Measurements from ENCODE around the gene OXER1.

GRCh38 chr2:39944314-39944710 is 165.3 kb upstream of the THUMPD2 start:
- PRO-cap, result no peak

- PRO-cap, result no peak
Observed at GRCh38 chr2:40100950-40101600, 322.0 kb upstream of the THUMPD2 start.

DNA sequence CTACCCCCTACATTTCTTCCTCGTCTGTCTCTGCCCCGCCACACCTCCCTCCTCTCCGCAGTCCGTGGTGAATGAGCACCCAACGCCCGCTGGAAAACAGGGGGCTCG is 719 bp downstream of the SLC8A1 start:
- PRO-cap, result no peak

DNA sequence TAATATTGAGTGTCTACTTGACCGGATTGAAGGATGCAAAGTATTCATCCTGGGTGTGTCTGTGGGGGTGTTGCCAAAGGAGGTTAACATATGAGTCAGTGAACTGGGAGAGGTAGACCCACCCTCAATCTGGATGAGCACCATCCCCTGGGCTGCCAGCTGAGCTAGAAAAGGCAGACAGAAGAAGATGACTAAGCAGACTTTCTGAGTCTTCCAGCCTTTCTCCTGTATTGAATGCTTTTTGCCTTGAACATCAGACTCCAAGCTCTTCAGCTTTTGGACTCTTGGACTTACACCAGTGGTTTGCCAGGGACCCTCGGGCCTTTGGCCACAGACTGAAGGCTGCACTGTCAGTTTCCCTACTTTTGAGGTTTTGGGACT is 265.1 kb upstream of the SLC8A1 start:
- PRO-cap, result no peak

DNA sequence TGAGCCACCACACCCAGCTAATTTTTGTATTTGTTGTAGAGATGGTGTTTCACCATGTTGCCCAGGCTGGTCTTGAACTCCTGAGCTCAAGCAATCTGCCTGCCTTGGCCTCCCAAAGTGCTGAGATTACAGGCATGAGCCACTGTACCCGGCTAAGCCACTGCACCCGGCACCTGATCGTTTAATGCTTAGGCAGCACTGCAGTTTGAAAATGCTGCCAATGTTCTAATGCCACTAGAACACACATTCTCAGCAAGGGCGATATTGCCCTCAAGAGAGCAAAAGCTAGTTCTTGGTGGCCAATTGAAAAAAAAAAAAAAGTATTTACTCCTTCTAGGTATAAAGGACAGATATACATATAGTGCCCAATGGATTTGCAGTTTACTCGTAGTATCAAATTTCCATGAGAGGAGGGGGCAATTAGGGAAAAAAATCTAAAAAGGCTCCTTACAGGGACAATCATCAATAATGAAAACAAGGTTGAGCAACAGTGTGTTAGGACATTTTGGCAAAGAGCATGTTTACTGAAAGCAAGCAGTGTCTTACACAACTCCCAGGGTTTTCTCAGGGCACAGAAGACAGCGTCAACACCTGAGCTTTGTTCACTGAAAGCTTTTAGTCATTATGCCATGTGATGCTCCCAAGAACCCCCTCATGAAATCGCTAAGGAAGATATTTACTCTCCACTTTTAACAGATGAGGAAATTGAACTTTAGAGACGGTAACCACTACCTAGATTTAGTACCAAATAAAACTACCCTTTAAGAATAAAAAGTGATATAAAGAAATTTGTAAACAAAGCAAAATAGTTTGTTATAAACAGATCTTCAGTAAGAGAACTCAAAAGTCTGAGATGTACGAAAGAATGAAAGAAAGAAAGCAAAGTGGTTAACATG is 199.8 kb upstream of the PKDCC start:
- PRO-cap, result no peak

DNA sequence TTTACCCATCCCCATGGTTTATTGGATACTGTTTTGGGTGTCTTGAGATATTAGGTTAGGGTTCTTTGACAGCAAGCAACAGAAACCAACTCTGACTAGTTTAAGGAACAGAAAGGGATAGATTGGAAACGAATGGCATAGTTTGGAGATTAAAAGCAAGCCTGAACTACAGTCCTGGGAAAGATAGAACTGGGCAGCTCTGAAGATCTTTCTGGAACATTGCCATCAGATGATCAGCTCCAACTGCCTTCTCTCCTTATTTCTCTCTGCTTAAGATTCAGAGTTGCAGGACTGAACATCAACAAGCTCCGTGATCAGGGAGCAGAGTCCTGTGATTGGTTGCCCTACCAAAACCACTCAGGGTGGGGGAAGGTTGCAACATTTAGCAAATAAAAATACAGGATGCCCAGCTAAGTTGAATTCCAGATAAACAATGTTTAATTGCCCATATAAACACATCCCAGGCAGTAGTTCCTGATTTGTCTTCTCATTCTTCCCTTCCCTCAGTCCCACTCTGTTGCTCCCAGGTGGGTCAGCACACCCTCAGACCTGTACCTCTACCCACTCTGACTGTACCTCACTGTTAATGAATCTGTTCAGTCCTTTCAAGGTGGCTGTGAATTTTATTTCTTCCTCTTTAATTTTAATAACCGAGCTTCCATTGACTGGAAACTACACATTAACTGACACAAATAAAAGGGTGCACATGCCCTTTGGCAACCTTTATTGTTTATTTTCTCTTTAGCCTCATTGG is 167.3 kb upstream of the PKDCC start:
- PRO-cap, result no peak

DNA sequence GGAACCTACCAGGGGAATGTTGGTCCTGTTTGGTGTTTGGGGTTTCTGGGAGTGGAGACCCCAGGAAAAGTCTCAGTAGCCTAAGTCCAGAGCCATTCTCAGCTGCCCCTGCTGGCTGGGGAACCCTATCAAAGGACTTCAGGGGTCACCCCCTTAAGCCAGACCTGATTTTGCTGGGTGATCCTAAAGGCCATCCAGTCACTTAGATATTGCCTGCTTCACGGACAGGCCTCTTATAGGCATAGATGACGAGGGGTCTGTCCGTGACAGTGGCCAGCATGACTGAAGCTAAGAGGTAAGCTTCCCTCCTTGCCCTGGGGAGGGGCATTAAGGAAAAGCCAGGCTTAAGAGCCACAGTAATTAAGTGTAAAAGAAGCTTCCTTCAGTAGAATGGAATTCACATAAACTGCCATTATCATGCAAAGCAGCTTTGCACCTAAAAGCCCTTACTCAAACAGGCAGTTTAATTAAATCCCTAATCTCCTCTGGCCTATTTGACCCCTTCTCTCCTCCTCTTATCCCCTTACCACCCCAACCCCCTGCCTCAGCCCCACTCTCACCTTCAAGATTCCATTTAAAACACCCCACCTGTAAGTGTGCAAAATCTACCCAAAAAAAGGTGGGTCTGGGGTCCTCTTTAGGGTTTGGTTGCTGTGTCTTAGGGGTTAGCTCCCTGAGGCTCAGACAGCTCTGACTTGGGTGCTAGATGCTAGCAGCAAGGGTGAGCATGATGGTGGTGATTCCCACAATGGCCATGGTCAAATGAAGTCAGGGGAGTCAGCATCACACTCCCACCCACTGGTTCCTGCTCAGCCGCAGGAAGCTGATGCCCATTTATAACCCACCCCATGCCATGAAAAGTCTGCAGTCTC is 99.3 kb upstream of the PKDCC start:
- PRO-cap, result no peak

- PRO-cap, result no peak
Observed at GRCh38 chr2:41989755-41990258, 58.0 kb upstream of the PKDCC start.

- PRO-cap, result no peak
Observed at GRCh38 chr2:42021467-42021809, 26.4 kb upstream of the PKDCC start.

DNA sequence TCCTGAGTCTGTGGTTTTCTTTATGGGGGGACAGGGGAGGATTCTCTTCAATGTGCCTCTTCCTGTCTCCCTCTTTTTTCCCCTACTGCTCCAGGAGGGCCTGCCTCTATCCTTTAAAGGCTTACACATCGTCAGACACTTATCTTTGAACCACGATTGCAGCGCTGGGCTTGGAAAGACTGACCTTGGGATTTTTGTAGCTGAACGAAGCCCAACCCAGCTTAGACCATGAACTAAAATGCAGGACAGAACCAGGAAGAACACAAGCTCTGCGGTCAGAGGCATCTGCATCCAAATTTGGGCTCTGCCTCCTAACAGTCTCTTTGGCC is 7.0 kb upstream of the PKDCC start:
- PRO-cap, result no peak

- PRO-cap, result no peak
Observed at GRCh38 chr2:42055558-42056391, 8.0 kb downstream of the PKDCC start.

- PRO-cap, result no peak
Observed at GRCh38 chr2:42068723-42069103, 20.9 kb downstream of the PKDCC start.

DNA sequence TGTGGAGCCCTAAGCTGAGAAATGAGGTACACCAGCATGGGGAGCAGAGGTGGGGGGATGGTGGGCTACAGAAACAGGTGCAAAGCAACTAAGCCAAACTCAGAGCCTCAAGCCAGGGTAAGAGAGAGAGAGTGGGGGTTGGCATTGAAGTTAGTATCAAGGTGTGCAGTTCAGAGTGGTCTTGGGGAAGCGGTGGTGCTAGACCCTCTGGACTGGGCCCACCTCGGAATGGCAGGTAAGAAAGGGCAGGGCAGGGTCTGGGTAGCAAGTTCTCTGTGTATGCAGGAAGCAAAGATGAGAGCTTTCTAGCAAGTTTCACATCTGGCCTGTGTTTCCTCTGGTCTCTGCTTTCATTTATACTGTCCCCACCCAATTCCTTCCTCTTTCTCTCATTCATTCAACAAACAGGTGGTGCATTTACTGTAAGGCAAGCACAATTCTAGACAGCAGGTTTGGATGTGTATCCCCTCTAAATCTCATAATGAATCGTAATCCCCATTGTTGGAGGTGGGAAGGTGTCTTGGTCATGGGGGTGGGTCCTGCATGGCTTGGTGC is 51.6 kb downstream of the PKDCC start:
- PRO-cap, result no peak

DNA sequence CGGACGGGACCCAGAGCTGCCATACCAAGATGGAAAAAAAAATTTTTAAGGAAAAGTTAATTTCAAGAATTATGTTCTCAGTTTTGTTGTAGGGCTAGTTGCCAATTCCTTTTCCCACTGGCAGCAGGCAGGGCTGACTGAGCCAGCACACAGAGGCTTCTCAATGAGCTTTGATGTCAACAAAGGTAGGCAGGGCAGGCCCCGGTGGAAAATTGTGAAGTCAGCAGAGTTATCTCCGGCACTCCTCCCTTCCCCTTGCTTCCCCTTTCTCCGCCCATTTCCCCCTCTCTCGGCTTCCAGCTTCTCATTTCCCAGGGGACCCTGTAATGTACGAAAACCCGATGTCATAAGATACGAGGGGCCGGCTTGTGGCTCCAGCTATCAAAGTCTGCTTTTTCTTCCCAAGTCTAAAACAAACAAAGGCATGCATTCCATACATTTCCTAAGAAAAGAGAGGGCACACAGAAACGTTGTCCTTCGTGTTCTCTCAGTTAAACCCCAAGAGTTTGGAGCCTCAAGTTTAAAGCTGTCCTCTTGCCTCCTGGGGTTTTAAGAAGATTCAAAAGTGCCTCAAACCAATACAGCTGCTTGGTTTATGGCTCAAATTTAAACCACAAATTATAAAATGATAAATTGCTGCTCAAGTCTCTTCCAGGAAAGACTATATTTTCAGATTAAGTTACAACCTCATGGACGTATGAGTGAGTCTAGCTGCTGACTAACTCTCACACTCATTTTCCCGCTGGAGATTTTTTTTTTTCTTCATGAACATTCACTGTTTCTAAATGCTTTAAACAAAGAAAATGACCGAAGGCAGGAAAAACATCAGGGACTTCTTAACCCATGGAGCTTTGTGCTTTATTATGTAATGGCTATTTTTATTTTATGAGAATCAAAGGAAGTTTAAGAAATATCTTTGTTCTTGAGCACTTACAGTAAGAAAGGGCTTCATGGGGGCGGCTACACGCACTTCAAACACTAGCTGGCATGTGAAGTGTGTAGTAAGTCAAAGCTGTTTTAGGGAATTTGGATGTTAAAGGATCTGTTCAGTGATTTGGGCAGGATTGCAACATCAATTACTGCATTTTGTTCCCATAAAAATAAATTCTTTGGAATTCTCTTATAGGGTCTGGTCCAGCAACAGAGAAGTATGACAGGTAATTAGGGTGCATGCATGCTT is 27.2 kb upstream of the EML4 start:
- PRO-cap, result no peak

GRCh38 chr2:42193696-42194266 is 24.6 kb downstream of the EML4 start:
- PRO-cap, result no peak

- PRO-cap, result no peak
Observed at GRCh38 chr2:42195255-42195988, 26.3 kb downstream of the EML4 start.

DNA sequence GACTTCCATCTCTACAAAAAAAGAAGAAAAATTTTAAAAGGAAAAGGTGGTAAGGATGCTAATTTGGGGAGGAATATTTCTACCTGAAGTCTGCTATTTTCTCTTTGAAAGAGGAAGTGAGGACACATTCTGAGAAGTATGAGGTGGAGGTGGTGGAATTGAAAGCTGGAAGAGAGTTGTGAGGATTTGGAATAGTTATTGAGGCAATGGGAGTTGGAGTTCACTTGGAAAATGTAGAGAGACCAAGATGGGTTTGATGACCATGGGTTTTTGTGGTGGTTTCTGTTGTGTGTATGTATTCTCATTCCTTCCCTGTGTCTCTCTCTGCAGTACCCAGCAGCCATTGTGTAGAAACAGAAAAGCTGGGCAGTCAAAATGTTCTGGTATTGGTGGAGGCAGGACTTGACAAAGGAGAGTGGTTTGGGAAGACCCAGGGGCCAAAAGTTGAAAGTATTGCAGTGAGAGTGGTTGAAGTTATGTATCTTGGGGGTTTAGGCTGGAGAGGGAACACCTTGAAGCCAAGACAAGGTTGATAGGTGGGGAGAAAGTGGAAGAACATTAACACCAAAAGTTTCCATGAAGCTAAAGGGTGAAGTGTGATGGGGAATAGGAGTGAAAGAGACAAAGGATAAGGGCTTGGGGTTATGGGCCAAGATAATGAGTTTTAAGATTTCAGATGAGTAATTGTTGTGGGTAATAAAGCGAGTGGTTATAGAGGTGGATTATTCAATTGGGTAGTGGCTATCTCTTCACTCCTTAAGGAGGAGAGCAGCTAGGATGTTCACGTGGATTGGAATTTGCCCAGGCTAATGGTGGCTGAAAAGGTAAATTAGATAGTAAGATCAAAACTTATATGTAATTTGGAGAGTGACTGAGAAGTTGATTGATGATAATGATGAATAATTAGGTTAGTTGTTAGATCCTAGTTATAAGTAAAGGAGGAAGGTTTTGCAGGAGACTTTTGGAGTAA is 29.7 kb downstream of the EML4 start:
- PRO-cap, result no peak

DNA sequence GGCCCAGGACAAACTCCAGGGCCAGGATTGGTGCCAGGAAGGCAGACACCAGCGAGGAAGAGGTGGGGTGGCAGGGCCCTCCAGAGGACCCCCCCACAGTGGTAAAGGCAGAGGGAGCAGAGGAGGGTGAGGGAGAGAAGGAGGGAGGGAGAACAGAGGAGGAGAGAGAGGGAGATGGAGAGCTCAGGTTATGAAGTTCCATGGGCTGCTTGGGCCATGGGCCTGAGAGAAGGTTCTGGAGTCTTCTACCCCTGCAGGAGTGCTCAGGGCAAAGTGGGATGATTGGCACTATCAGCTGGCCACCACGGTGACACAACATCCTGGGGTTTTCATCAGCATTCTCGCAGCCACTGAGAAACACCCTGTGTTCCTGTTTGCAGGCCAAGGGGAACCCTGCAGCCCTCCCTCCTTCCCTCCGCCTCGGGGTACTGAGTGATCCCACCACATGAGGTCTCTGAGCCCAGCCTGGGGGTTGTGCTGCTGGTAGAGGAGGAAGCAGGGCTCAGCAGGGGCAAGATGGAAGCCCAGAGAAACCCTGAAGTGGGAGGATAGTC is at the start of gene OXER1:
Gene OXER1 (minus strand): TSS at position 275 of the 554 bp plus-strand sequence.
- PRO-cap, result no peak

GRCh38 chr2:42793235-42793869 is 969 bp upstream of the HAAO start:
- PRO-cap, result no peak

- PRO-cap, result no peak
Observed at GRCh38 chr2:42827400-42828400, 35.3 kb upstream of the HAAO start.

Data from mesothelial cell of epicardium (in vitro differentiated cells).